Frontal cortex (tissue), 2 donors: ENCODE measurements around a stretch of chr2.

- RAMPAGE, long total RNA, result no peak
These were observed 180.1 kb upstream of the OSR1 start for GRCh38 chr2:19538320-19539027.

- RAMPAGE, long total RNA, result no peak
These were observed 626 bp downstream of the WDR35 start for GRCh38 chr2:19988976-19989982.

GRCh38 chr2:20033490-20033945 lies 17.9 kb downstream of the LAPTM4A start:
- RAMPAGE, long total RNA, result no peak

DNA sequence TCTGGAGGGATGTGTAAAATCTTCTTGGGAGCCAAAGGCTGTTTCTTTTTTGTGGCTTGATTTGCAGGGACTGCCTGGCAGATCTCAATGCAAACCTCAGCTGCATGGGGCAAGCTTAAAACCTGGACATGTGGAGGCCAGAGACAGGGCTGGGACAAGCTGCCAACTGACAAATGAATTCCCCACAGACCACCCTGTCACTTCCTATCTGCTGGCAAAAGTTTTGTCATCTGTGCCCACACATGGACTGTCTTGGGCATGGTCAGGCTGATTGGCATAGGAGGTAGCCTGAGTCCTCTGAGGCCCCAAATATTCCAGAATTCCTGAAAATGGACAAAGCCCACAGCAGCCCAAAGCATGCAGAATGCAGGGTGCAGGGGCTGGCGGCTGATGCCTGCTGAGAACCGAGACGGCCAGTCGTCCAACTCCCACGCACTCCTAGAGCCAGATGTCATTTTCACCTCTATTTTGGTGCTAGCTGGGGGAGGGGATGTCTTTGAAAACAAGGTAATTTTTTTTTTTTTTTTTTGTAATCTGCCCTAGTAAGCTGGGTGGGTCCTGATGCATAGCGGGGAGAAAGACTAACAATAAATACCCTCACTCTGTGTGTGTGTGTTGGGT lies 73.8 kb downstream of the SDC1 start:
- RAMPAGE, long total RNA, result no peak

- RAMPAGE, long total RNA, result no peak
These were observed 68.9 kb downstream of the SDC1 start for GRCh38 chr2:20155888-20156652.

GRCh38 chr2:20184536-20184936 lies 40.4 kb downstream of the SDC1 start:
- RAMPAGE, long total RNA, result no peak

- RAMPAGE, long total RNA, result no peak
These were observed 39.4 kb downstream of the SDC1 start for GRCh38 chr2:20185313-20186060.

DNA sequence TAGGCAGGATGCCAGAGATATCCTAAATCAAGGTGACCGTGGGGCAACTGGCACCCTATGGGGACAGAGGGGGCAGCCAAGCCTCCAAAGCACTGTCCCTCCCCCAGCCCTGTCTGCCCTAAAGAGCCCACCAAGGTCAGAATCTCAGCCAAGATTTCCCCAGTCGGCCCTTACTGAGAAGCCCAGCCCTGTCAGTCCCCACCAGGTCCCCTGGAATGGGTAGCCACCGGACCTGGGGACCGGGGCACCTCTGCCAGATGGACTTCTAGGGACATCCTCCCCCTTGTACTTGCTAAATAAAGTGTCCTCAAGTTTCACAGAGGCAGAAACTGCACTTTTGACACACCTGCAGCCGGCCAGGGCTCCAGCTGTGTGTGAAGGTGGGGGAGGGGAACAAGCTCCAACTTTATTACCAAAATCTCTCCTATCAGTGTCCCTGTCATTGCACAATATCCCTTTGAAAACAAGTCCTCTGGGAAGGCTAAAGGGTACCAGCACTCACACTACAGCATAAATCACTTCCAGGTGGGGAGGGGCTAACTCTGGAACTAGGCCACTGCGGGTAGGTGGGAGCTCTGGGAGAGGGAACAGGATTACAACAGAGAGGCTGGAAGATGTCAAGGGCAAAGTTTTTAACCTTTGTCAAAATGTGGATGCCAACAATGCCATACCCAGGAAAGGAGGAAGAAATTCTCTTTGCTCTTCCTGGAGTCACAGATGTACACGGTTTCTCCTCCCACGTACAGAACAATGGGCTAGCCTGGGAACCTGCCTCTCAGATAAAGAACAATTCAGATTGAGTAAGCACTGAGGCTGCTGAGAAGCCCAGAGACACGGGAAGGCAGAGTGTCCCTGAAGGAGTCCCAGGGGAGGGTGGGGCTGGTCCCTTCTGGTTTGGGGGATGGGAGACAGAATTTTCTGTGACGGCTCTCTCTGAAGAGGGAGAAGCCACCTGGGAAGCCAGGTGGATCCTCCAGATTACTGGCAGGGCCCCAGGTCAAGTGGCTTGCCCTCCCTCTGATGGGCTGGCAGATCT lies 11.1 kb downstream of the SDC1 start:
- RAMPAGE, long total RNA, result no peak

GRCh38 chr2:20225812-20226335 lies 944 bp upstream of the SDC1 start:
- RAMPAGE, long total RNA, result no peak

DNA sequence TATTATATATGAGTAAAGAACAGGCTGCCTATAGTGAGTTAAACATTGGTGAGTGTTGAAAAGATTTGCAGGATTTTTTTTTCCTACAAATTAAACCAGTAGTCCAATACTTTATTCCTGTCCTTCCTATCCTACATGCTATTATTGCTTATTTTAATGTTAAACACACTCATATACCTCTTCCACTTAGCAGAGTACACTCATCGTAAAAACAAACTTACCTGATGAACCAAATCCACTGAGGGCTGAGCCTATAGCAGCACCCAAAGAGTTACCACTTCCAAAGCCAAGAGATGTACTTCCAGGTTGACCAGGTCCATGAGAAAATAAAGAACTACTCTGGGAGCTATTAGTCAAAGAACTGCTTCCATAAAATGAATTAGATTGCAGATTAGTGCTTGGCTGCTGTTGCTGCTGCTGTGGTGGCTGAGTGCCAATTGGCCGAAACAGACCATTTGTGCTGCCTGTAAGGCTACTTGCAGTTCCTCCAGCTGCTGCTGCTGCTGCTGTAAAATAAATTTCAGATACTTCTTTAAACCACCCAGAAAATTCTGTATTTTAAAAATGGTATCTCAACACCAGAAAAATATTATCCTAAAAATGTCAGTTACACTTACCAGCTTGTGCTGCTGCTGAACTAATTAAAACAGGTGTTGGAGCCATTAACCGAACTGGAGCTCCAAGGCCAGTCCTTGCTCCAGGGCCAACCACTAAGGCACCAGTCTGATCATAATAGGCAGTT lies 58.0 kb upstream of the SDC1 start:
- RAMPAGE, long total RNA, result no peak

GRCh38 chr2:20351221-20351924 lies 729 bp upstream of the PUM2 start:
- RAMPAGE, long total RNA, result no peak

DNA sequence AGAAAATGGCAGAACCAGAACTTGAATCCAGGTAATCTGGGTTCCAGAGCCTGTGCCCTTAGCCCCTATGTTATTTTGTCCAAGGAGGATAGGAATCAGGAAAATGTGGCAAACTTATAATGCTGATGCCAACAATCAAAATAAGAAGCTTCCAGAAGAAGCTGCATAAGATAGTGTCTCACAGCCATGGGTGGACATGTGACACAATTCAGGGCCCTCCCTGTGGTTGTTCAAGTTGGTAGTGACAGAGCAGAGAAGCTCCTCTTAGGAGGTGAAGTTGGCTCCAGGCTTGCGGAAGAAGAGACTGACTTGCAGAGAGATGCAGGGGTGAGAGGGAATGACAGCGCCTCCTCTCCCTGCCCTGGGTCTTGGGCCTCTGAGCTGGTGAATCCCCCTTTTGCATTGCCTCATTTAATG lies 23.1 kb upstream of the RHOB start:
- RAMPAGE, long total RNA, result no peak

GRCh38 chr2:20458720-20459203 lies 11.9 kb downstream of the RHOB start:
- RAMPAGE, long total RNA, result no peak

DNA sequence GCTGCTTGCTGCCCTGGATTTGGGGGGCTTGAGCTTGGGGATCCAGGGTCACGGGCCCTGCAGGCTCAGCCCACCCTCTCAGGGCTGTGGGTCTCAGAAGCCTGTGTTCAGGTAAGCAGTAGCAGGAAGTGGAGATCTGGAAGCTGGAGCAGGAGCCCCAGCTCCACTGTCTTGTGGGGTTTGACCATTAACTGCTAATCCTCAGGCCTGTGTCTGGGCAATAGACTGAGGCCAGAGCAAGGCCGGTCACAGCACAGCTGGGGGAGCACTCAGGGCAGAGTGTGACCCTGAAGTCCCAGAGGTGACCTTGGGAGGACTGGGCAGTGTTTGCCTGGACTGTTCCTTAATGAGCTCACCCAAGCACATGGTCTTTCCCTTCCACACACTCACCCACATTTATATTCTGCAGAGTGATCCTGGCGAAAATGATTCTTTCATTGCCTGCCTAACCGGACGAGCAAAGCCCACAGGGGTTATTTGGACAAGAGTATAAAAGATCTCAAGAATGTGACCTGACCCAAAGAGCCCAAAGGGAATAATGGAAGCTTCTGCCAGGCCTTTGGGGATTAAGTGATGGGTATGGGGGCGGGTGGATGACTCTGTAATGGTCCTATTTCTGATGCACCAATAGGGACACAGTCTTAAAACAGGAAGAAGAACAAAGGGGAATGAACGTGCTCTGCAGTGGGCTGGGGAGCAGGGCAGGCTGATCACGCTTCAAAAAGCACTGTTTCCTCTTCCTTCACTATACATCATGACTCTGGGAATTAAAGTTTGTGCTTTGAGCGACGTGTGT lies 27.3 kb downstream of the RHOB start:
- RAMPAGE, long total RNA, result no peak

DNA sequence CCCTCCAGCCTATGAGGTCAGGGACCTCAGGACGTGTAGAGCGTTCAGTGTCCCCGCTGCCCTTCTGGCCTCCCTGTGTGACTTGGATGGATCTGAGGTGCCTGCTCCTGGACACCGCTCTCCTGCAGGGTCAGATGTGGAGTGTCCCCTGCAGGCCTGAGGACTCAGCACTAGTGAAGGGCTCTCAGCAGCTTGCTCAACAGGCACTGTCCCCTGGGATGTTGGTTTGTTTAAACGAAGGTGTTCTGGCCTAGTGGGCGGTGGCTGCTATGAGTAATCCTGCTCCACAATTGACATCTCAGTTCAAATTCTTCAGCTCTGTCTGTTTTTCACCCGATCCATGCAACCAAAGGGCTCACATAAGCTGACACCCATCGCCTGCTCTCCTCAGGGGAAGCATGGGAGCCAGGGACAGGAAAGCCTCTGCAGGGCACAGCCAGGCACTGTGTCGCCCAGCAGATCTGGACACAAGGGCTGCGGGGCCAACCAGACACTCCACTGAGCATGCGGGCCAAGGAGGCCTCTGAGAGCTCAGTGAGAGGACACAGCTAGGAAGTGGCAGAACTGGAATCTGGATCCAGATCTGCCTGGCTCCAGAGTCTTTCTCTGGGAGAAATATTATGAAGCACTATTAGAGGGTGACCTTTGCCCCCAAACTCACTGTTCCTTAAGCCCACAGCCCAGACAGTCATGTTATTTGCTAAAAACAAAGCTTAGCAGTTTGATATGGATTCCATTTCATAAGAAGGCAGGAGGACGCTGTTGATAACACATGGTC lies 78.5 kb downstream of the RHOB start:
- RAMPAGE, long total RNA, result no peak

- RAMPAGE, long total RNA, result no peak
These were observed 77.0 kb downstream of the HS1BP3 start for GRCh38 chr2:20573790-20574423.

GRCh38 chr2:20578822-20579958 lies 71.7 kb downstream of the HS1BP3 start:
- RAMPAGE, long total RNA, result no peak

- RAMPAGE, long total RNA, result no peak
These were observed 68.3 kb downstream of the HS1BP3 start for GRCh38 chr2:20582504-20583000.

- RAMPAGE, long total RNA, result no peak
These were observed 15.8 kb downstream of the HS1BP3 start for GRCh38 chr2:20635065-20635613.

DNA sequence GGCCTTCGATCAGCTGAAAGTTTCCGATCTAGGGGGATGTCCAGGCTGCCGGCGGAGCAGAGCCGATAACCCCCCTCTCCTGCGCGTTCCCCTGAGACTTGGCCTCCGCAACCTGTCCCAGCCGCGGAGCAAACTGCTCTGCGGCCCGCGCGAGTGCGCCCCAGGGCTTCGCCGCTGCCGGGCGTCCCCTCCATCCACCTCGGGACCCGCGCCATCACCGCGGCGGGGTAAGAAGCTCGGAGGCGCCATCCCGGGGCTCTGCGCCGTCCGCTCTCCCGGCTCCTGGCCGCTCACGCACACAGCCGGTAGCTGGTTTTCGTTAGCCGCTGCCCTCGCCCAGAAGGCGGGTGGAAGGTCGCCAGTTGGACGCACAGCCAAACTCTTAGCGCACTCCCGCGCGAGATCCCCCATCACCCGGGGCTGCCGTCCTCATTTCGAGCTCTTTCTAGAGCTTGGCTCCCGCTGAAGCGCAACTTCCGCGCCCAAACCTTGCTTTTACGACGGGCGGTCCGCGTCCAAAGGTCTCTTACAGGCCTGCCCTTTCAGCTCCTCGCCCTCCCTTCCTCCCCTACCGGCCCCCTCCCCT lies 848 bp upstream of the GDF7 start:
- RAMPAGE, long total RNA, result no peak